Measurements from ENCODE around the gene PPM1B.

DNA sequence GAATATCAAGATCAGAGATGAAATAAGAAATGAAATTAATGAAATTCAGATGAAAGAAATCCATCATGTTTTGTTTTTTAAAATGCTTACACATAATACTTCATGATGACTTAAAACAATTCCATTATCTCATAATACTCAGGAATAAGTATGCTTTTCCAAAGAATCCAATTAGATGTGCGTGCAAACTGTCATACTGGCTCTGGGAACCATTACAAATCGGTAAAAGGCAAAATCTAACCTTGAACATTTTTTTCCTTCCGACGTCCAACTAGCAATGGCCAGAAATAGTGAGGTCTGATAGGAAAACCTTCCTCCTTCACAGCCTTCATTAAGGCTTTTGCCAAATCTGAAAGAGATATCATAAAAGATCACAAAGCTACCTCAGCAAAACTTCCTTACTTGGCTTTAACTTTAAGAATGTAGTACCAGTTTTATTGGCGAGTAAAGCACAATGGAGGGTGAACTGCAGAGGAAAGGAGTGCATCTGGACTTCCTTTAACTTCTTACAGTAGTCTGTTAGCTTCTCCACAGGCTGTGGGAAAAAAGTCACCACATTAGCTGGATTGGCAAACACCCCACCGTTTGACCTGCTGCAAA is 22.3 kb downstream of the LRPPRC start:
- RAMPAGE, long total RNA: no peak
- RRBS, 2 experiments: no CpG with 5 or more reads among the region's 6 CpGs
CAGE:
- cytosol, long polyA minus RNA: no peak
- cytosol, long polyA plus RNA: no peak
- long polyA plus RNA: no peak
- nucleolus, long total RNA: no peak
- nucleus, long polyA plus RNA: no peak
- nucleus, long total RNA: no peak

DNA sequence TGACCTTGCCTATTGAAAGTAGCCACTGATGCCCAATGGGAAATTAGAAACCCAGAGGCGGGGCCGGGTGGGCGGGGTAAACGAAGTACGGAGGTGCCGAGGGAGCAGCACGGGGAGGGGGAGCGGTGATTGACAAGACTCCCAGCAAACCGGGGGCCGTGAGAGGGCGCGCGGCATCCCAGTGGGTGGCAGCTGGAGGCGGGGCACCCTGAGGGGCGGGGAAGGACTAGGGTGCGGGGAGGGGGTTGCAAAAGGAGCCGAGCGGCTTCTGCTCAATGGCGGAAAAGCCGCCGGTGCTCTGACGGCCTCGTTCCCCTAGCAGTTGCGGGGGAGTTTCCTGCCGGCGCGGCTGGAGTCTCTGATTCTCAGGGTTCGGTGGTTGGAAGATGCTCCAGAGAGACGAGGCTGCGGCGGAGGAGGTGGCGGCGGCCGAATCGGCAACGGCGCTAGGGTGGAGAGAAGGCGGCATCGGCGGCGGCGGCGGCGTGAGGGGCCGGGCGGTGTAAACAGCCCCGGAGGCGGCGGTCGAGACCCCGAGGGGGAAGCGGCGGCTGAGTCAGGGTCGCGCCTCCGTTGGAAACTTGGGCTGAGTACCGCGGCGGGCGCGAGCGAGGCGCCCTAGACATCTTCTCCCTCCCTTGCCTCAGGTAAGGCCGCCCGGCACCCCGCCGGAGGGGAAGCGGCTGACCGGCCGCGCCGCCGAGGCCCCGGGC is at the start of gene PPM1B:
PPM1B (plus strand) TSS at position 248 of the 713 bp plus-strand sequence.
- RAMPAGE, long total RNA: no peak
- RRBS, 2 experiments: 1 to 3% methylated on average over 13 to 17 of the region's 74 CpGs
CAGE:
- cytosol, long polyA minus RNA: no peak
- cytosol, long polyA plus RNA: no peak
- long polyA plus RNA: start-site peak on the plus strand centred at position 257 of the sequence, 16 bp wide, 105 and 293 reads in 2 replicates
- nucleolus, long total RNA: no peak
- nucleus, long polyA plus RNA: start-site peak on the plus strand centred at position 252 of the sequence, 25 bp wide, 198 and 260 reads in 2 replicates
- nucleus, long total RNA: no peak

GRCh38 chr2:44211268-44211514 is 42.5 kb downstream of the PPM1B start:
- RAMPAGE, long total RNA: no peak
CAGE:
- cytosol, long polyA minus RNA: no peak
- cytosol, long polyA plus RNA: no peak
- long polyA plus RNA: no peak
- nucleolus, long total RNA: no peak
- nucleus, long polyA plus RNA: no peak
- nucleus, long total RNA: no peak

DNA sequence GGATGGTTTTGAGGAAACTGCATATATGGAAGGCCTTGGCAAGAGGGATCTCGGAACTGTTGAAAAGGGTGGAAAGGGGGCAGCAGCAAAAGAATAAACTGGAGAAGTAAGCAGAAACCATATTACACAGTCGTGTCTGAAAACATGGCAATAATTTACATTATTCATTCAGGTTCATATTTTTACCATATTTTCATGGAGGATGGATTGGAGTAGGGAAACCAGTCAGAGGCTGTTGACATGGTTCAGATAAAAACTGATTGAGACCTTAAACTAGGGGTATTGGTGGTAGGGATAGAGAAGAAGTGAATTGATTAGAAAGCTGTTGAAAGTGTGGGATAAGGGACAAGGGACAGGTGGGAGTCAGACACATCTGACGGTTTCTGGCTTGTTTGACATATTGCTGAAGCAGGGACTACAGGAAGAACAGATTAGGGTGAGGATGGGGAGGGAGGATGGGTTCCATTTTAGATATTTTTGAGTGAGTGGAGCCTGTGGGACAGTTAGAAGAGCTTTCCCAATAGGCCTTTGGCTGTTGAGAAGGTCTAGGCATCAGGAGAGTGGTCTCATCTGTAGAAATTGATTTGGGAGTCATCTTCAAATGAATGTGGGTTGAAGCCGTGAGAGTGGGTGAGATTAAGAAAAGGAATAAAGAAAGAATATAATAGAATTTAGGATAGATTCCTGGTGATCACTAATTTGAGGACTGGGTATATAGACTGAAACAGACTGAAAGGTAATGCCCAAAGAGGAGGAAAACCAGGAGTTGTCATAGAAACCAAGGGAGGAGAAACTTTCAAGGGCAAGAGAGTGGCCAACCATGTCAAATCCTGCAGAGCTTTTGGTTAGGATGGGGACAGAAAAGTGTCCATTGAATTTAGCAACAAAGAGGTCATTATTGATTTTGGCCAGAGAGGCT is 193.5 kb downstream of the CAMKMT start:
- RAMPAGE, long total RNA: no peak
- RRBS, 2 experiments: no CpG with 5 or more reads among the region's 4 CpGs
CAGE:
- cytosol, long polyA minus RNA: no peak
- cytosol, long polyA plus RNA: no peak
- long polyA plus RNA: no peak
- nucleolus, long total RNA: no peak
- nucleus, long polyA plus RNA: no peak
- nucleus, long total RNA: no peak

GRCh38 chr2:44786558-44786863 is 155.0 kb upstream of the SIX3 start:
- RAMPAGE, long total RNA: no peak
- RRBS, 2 experiments: no CpG with 5 or more reads among the region's 4 CpGs
CAGE:
- cytosol, long polyA minus RNA: no peak
- cytosol, long polyA plus RNA: no peak
- long polyA plus RNA: no peak
- nucleolus, long total RNA: no peak
- nucleus, long polyA plus RNA: no peak
- nucleus, long total RNA: no peak

GRCh38 chr2:44949599-44950172 is 8.2 kb downstream of the SIX3 start:
- RAMPAGE, long total RNA: no peak
- RRBS, 2 experiments: 7 to 40% methylated on average over 23 of the region's 39 CpGs
CAGE:
- cytosol, long polyA minus RNA: no peak
- cytosol, long polyA plus RNA: no peak
- long polyA plus RNA: no peak
- nucleolus, long total RNA: no peak
- nucleus, long polyA plus RNA: no peak
- nucleus, long total RNA: no peak

DNA sequence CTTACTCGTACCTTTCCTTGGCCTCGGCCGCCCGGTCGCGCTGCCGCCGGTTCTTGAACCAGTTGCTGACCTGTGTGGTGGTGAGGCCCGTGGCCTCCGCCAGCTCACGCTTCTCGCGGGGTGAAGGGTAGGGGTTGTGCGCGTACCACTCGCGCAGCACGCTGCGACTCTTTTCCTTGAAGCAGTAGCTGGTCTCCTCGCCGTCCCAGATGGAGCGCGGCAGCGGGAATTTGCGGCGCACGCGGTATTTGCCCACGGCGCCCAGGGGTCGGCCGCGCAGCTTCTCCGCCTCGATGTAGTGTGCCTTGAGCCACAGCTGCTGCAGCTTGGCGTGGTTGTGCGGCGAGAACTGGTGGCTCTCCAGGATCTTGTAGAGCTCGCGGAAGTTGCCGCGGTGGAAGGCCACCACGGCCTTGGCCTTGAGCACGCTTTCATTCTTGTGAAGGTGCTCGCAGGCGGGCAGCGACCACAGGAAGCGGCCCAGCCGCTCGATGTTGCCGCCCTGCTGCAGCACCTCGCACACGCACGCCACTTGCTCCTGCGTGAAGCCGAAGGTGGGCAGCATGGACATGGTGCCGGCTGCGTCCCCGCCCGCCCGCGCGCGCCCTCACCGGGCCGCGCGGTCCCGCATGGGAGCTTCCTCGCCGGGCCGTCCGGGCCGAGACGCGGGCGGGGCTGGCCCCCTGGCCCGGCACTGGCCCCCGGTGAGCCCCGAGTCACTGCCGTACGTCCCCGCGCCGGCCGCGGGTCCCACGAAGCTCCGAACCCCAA is 527 bp downstream of the SIX2 start:
- RAMPAGE, long total RNA: no peak
- RRBS, 2 experiments: 8 to 27% methylated on average over 29 to 30 of the region's 89 CpGs
CAGE:
- cytosol, long polyA minus RNA: no peak
- cytosol, long polyA plus RNA: no peak
- long polyA plus RNA: no peak
- nucleolus, long total RNA: no peak
- nucleus, long polyA plus RNA: no peak
- nucleus, long total RNA: no peak

DNA sequence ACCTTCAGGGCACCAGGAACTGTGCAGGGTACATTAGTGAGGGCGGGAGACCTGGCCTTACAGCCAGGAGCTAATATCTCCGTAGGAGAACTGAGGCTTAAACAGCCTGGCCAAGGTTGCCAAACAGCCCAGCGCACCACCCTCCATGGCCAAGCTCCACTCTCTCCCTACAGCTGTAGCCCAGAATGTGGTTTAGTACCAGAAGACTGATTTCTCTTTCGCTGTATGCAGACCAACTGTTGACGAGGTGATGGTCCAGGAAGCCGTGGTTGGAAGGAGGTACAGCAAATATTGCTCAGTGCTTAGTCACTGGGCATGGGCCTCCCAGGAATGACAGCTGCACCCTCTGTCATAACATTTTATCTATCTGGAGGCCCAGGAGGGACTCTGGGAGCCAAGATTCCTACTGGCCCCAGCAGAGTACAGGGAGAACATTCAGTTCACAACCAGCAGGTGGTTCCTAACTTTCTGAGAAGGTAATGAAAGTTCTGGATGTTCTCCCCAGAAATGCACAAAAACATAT is 228.8 kb upstream of the SIX2 start:
- RAMPAGE, long total RNA: no peak
- RRBS, 2 experiments: no CpG with 5 or more reads among the region's 6 CpGs
CAGE:
- cytosol, long polyA minus RNA: no peak
- cytosol, long polyA plus RNA: no peak
- long polyA plus RNA: no peak
- nucleolus, long total RNA: no peak
- nucleus, long polyA plus RNA: no peak
- nucleus, long total RNA: no peak

DNA sequence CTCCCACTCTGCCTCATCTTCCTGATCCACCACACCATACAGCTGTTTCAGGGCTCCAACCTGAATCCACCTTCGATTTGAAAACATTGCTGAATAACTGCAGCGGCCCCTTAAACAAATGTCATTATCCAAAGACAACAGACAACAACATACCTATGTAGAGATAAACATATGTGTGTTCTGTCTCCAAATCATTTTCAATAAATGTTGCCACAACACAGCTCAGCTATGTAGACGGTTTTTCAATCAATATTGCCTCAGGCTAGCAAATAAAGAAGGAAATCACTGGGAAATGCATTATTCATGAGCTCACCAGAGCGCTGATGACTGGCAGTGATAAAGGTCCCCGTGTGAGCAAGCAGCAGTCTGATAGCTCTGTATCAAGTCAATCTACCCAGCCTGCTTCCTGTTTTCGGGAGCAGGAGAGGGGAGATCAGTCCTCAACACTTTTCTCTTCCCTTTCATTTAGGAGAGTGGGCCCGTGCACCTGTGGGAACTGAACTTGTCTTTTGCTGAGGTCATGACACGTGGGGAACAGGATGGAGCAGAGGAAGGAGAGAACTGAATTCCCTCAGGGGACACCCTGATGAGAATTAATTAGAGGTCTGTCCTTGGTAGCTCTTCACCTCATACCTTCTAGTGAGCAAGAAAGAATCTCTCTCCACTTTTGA is 253.8 kb upstream of the SIX2 start:
- RAMPAGE, long total RNA: no peak
- RRBS, 2 experiments: no CpG with 5 or more reads among the region's 8 CpGs
CAGE:
- cytosol, long polyA minus RNA: no peak
- cytosol, long polyA plus RNA: no peak
- long polyA plus RNA: no peak
- nucleolus, long total RNA: no peak
- nucleus, long polyA plus RNA: no peak
- nucleus, long total RNA: no peak

- RAMPAGE, long total RNA: no peak
- RRBS, 2 experiments: no CpG with 5 or more reads among the region's 3 CpGs
CAGE:
- cytosol, long polyA minus RNA: no peak
- cytosol, long polyA plus RNA: no peak
- long polyA plus RNA: no peak
- nucleolus, long total RNA: no peak
- nucleus, long polyA plus RNA: no peak
- nucleus, long total RNA: no peak
Observed at GRCh38 chr2:45583971-45584517, 27.0 kb downstream of the SRBD1 start.

DNA sequence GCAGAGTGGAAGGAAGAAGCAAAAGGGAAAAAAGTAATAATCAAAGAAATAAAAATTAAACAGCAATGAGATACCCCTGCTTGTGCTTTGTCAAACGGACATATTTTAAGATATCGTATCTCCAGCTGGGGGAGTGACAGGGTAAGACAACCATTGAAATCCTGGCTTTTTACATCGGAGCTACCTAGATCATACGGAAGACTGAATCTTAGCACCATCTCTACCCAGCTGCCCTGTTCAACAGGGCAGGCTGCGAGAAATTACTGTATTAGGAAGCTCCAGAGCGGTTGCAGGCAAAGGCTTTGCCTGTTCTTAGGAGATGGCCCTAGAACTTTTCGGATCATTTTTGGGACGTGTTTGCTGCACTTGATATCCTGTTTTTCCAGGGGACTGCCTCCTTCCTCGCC is 2.1 kb upstream of the PRKCE start:
- RAMPAGE, long total RNA: no peak
- RRBS, 2 experiments: no CpG with 5 or more reads among the region's 9 CpGs
CAGE:
- cytosol, long polyA minus RNA: no peak
- cytosol, long polyA plus RNA: no peak
- long polyA plus RNA: no peak
- nucleolus, long total RNA: no peak
- nucleus, long polyA plus RNA: no peak
- nucleus, long total RNA: no peak

GRCh38 chr2:45681670-45682247 is 30.3 kb downstream of the PRKCE start:
- RAMPAGE, long total RNA: no peak
- RRBS, 2 experiments: no CpG with 5 or more reads among the region's 3 CpGs
CAGE:
- cytosol, long polyA minus RNA: no peak
- cytosol, long polyA plus RNA: no peak
- long polyA plus RNA: no peak
- nucleolus, long total RNA: no peak
- nucleus, long polyA plus RNA: no peak
- nucleus, long total RNA: no peak

GRCh38 chr2:45692235-45692713 is 40.8 kb downstream of the PRKCE start:
- RAMPAGE, long total RNA: no peak
- RRBS, 2 experiments: no CpG with 5 or more reads among the region's 4 CpGs
CAGE:
- cytosol, long polyA minus RNA: no peak
- cytosol, long polyA plus RNA: no peak
- long polyA plus RNA: no peak
- nucleolus, long total RNA: no peak
- nucleus, long polyA plus RNA: no peak
- nucleus, long total RNA: no peak

DNA sequence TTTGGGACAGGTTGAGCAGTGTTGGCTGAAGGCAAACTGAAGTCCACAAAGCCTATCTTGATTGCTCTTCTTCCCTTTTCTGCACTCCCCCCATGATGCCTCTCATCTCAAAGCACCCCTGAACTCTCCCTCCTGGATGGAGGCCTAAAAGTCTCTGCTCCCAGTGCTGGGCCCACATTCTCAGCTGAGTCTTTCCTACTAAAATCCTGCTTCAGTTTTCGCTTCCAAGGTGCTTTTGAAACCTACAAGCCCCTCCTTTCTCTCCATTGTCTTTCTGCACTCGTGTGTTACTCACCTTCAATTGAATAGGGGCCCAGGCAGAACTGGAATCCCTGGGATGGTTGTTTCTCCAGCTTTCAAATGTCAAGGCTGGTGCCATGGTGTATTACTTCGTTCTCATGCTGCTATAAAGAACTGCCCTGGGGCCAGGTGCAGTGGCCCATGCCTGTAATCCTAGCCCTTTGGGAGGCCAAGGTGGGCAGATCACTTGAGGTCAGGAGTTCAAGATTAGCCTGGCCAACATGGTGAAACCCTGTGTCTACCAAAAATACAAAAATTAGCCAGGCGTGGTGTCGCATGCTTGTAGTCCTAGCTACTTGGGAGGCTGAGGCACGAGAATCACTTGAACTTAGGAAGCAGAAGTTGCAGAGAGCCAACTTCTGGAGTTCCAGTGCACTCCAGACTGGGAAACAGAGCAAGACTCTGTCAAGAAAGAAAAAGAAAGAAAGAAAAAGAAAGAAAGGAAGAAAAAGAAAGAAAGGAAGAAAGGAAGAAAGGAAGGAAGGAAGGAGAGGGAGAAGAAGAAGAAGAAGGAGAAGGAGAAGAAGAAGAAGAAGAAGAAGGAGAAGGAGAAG is 64.6 kb downstream of the PRKCE start:
- RAMPAGE, long total RNA: no peak
- RRBS, 2 experiments: no CpG with 5 or more reads among the region's 6 CpGs
CAGE:
- cytosol, long polyA minus RNA: no peak
- cytosol, long polyA plus RNA: no peak
- long polyA plus RNA: no peak
- nucleolus, long total RNA: no peak
- nucleus, long polyA plus RNA: no peak
- nucleus, long total RNA: no peak

DNA sequence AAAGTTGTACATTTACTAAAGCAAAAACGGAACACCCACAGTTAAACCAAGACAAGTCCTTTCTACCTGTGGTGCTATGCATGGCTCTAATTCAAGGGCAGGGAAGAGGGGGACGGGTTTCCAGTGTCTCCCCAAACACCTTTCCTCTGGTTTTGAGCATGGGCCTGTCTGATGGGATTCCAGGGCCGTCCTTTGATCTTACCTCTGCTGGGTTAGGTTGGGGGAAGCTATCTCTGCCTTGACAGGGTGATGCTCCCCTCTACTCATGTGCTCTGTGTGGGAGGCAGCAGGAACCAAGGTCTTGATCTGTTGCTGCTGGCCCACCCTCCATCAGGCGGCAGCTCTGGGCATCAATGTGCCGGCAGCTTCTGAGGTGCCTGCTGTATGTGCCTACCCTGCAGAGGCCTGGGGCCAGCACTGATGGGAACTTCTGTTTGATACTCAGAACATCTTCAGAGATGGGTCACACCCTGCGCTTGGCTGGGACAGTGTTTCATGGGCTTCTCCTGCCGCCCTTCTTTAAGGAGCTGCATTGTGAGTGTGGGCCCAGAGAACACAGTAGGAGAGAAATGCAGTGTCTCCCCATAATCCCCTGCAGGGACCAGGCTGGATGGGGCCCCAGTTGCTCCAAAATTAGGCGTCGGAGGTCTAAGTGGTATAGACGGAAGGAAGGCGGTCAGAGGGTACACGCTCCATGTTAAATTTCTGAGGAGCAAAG is 255.1 kb downstream of the PRKCE start:
- RAMPAGE, long total RNA: no peak
- RRBS, 2 experiments: no CpG with 5 or more reads among the region's 12 CpGs
CAGE:
- cytosol, long polyA minus RNA: no peak
- cytosol, long polyA plus RNA: no peak
- long polyA plus RNA: no peak
- nucleolus, long total RNA: no peak
- nucleus, long polyA plus RNA: no peak
- nucleus, long total RNA: no peak

- RAMPAGE, long total RNA: no peak
- RRBS, 2 experiments: no CpG with 5 or more reads among the region's 3 CpGs
CAGE:
- cytosol, long polyA minus RNA: no peak
- cytosol, long polyA plus RNA: no peak
- long polyA plus RNA: no peak
- nucleolus, long total RNA: no peak
- nucleus, long polyA plus RNA: no peak
- nucleus, long total RNA: no peak
Observed at GRCh38 chr2:46020373-46020921, 276.8 kb upstream of the EPAS1 start.

DNA sequence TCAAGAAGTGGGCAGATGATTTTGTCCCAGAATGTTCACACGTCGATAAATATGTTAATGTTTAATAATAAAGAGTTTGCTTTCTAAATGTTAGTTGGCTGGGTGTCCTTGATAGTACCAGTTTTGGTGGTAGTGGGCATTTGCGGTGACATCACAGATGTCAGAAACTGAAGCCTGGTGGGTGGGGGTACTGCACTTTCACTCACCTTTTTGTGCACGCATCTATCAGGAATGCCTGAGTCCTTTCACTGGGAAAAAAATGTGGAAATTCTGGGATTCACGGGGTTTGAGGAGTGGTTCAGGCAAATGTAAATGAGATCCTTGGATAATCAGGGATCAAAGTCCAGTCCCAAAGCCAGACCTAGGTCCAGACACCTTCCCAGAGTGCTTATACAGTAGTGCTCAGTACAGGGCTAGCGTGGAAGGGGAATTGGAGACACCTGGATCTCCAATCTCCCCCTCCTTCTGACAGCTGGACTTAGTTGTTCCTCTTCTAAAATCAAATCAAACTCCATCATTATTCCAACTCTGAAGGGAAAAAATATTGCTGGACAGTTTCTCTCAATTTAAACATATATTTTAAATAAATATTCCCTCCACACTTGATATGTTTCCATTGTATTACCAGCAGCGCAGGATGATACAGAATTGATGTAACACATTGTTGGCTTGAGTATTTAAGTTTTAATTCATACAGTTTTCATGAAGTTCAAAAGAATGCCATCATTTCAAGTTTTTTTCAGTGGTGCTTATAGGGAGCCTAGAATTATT is 3.4 kb downstream of the EPAS1 start:
- RAMPAGE, long total RNA: no peak
- RRBS, 2 experiments: no CpG with 5 or more reads among the region's 7 CpGs
CAGE:
- cytosol, long polyA minus RNA: no peak
- cytosol, long polyA plus RNA: no peak
- long polyA plus RNA: no peak
- nucleolus, long total RNA: no peak
- nucleus, long polyA plus RNA: no peak
- nucleus, long total RNA: no peak

- RAMPAGE, long total RNA: no peak
- RRBS, 2 experiments: no CpG with 5 or more reads among the region's 3 CpGs
CAGE:
- cytosol, long polyA minus RNA: no peak
- cytosol, long polyA plus RNA: no peak
- long polyA plus RNA: no peak
- nucleolus, long total RNA: no peak
- nucleus, long polyA plus RNA: no peak
- nucleus, long total RNA: no peak
Observed at GRCh38 chr2:46309031-46309928, 12.1 kb downstream of the EPAS1 start.

DNA sequence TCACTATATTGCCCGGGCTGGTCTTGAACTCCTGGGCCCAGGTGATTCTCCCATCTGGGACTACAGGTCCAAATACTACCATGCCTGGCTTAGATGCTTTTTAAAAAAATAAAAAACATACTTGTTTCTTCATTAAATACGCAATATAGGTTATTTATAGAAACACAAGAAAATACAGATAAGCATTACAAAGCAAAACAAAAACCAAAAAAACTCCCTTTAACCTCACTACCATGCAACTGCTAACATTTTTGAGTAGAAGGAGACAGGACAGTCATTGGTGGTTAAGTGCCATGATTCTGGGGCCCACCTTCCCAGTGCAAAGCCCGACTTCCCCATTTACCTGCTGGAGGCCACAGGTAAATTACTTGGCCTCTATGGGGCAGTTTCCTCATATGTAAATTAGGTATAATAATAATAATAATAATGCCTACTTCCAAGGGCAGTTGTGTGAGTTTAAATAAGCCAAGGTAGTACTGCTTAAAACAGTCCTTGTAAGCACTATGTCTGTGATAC is 48.0 kb downstream of the EPAS1 start:
- RAMPAGE, long total RNA: no peak
- RRBS, 2 experiments: no CpG with 5 or more reads among the region's 3 CpGs
CAGE:
- cytosol, long polyA minus RNA: no peak
- cytosol, long polyA plus RNA: no peak
- long polyA plus RNA: no peak
- nucleolus, long total RNA: no peak
- nucleus, long polyA plus RNA: no peak
- nucleus, long total RNA: no peak

DNA sequence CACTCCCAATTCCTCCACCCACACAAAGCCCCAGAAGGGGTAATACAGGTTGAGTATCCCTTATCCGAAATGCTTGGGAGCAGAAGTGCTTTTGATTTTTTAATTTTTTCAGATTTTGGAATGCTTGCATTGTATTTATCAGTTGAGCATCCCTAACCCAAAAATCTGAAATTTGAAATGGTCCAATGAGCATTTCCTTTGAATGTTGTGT is 51.3 kb downstream of the EPAS1 start:
- RAMPAGE, long total RNA: no peak
- RRBS, 2 experiments: no CpG with 5 or more reads among the region's 1 CpG
CAGE:
- cytosol, long polyA minus RNA: no peak
- cytosol, long polyA plus RNA: no peak
- long polyA plus RNA: no peak
- nucleolus, long total RNA: no peak
- nucleus, long polyA plus RNA: no peak
- nucleus, long total RNA: no peak

Data from GM12878 (cell line).